ENCODE measurements around the gene COX5A.

- RAMPAGE, long total RNA = no peak
- RRBS = 45% methylated on average over 1 of the region's 9 CpGs
Observed at GRCh38 chr15:74789318-74789862, 7.5 kb downstream of the CSK start.

GRCh38 chr15:74802250-74803163, 10.1 kb upstream of the LMAN1L start:
- RAMPAGE, long total RNA = no peak
- RRBS = no CpG with 5 or more reads among the region's 45 CpGs

DNA sequence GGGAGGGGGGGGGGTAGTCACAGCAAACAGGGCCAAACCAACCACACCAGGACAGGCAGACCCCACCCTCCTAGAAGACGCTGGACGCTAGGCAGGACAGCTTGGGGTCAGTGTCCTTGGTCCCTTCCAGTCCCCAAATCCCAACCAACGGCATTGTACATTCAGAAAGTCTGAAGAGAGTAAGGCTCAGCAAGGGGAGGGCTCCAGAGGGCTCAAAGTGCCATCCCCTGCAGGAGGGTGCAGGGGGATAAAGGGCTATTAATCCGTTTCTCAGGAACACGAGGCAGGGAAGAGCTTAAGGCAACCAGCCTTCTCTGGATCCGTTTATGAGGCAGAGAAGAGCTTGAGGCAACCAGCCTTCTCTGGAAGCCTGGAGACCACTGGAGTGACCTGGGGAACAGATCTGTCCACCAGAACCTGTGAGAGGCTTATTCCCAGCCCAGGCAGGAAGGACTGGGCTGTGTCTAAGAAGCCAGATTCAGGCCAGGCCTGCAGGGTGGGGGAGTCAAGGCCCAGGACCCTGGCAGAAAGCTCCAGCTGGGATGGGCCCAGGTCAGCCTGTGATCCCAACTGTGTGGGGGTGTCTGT, 1.3 kb upstream of the ULK3 start:
- RAMPAGE, long total RNA = no peak
- RRBS = no CpG with 5 or more reads among the region's 6 CpGs

- RAMPAGE, long total RNA = no peak
- RRBS = no CpG with 5 or more reads among the region's 2 CpGs
Observed at GRCh38 chr15:74933562-74933931, 4.3 kb downstream of the COX5A start.

DNA sequence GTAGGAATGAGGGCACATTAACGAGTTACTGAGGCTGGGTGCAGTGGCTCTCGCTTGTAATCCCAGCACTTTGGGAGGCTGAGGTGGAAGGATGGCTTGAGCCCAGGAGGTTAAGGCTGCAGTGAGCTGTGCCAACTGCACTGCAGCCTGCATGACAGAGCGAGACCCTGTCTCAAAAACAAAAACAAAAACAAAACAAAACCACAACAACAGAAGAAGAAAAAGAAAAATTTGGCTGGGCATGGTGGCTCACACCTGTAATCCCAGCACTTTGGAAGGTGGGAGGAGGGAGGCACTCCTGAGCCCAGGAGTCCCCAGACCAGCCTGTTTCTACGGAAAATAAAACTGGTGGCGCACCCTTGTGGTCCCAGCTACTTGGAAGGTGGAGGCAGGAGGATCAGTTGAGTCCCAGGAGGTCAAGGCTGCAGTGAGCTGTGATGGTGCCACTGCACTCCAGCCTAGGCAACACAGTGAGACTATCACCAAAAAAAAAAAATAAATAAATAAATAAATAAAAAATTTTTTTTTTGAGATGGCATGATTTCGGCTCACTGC, 2.7 kb downstream of the COX5A start:
- RAMPAGE, long total RNA = no peak
- RRBS = no CpG with 5 or more reads among the region's 6 CpGs

DNA sequence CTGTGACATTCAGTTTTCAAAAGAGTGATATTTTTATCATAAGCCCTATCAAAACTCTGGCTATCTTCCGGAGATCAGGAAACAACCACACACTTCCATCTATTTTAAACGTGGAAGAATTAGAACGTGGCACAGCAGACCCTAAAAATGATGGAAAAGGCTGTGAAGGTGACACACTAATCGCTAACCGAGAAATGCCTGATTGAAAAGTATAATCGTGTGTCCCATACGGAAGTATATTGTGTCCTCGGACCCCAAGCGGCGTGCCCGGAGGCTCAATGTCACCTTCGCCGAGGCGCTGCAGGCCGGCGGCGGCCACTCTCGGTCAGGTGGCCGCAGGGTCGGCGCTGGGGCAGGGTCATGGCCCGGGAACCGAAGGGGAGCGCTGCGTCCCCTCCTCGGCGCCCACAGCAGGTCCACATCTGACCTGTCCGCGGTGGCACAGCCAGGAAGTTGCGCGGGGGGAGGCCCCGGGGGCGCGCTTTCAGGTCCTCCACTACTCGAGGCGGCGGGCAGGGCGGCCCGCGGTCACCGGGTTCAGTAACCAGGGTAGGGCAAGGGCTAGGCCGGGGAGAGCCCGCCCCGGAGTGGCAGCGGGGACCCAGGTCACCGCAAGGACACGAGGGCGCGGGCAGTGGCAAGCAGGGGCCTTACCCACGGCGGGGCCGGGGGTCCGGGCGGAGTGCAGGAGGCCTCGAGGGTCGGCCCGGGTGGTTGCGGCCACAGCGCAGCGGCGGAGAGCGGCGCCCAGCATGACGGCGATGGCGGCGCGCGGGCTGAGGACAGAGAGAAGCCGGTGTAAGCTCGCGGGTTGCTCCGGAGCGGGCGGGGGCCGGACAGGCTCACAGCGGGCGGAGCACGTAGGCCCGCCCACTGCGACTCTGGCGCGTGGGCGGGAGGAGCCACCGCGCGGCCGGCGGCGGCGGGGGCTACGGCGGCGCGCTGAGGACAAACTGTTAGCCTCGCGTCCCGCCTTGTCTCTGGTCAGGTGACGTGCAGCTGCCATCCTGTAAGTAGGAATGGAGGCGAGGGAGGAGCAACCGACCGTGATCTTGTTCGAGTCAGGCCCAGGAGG, at the start of gene COX5A:
TSS of gene COX5A (minus strand) at position 813 of the 1,075 bp plus-strand sequence.
- RAMPAGE, long total RNA = start-site peak on the minus strand centred at position 804 of the sequence, 138 bp wide, 6,099 and 1,806 reads in 2 replicates
- RRBS = 2% methylated on average over 46 of the region's 103 CpGs

- RAMPAGE, long total RNA = no peak
- RRBS = 0% methylated on average over 1 of the region's 39 CpGs
Observed at GRCh38 chr15:74959047-74959605, 2.6 kb upstream of the RPP25 start.

DNA sequence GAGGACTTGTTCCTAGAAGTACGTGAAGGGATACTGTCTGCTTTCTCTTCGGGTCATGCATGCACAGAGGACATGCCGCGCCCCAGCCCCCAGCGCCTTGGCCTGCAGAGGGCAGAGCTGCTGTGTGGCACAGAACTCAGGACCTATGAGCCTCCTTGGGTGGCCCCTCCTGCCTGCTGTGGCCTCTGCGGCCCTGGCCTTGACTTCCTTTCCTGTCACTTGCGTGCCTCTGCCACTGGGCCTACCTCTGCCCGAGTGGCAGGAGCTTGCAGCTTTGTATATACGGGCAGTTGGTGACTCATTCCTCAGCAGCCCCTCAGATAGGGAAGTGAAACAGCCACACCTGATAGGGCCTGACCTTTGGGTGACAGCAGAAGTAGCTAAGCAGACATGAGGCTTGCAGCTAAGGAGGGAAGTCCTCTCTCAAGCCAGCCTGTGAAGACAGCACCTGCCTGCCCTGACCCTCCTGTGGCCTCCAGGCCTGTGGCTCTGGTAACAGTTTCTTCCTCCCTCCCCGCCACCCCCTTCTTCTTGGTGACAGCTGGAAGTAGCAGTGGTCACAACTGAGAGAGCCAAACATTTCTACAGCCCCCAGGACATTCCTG, 19.6 kb downstream of the PPCDC start:
- RAMPAGE, long total RNA = no peak
- RRBS = no CpG with 5 or more reads among the region's 10 CpGs

DNA sequence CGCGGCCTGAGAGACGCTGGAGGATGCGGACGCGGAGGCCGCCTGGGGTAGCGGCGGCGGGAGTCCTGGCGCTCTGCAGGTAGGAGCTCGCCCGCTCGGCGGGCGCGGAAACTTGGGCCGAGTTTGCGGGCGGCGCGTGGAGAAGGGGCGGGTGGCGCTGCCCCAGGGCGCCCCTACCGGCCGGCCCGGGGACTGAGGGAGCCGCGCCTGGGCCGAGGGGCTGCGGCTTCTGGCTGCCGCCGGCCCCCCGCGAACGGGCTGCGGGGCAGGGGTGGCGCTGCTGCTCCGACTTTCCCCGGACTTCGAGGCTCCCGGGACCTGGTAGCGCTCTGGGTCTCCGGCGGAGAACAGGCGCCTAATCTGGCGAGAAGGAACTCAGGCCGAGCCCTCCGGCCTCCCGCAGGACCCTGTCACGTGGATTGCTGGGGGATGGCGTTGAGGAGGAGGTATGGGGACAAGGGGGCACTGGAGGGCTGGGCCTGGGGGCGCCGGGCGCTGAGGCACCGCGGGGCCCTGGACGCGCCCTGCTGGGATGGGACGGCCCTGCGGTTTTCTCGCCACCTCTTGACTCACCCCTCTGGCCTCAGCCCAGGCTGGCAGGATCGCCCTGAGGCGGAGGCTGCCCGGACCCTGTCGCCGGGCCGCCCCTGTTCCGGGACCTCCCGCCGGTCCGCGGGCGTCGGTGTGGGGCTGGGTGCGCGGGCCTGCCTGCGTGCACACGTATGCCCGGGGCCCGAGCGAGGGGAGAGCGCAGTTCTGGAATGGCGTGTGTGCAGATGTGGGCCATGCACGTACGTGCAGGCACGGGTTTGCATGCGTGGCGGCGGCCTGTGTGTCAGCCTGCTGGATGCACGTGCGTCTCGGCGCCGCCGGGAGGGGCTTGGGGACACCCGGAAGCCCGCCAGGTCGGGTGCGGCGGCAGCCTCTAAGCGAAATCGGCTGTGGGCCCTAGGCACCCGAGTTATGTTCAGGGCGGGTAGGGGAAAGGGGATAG, 596 bp downstream of the C15orf39 start:
- RAMPAGE, long total RNA = no peak
- RRBS = 2% methylated on average over 34 of the region's 106 CpGs

DNA sequence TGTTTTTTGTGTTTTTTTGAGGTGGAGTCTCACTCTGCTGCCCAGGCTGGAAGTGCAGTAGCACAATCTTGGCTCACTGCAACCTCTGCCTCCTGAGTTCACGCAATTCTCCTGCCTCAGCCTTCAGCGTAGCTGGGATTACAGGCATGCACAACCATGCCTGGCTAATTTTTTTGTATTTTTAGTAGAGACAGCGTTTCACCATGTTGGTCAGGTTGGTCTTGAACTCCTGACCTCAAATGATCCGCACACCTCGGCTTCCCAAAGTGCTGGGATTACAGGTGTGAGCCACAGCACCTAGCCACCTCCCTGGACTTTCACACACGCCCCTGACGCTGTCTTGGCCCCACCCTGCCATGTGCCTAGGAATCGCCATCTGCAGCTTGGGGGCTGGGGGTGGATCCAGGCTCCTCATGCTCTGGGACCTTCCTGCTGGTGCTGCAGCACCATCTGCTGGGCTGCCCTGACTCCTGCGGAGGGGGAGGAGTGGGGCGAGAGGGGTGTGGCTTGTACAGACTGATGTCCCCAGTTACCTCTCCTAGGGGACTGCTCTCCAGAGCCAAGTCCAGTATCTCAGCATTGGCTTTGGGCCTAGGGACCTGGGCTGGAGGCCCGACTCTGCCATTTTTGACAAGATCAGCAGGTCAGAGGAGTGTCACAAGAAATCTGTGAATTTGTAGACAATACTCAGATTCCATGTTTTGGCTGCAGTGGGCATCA, 3.0 kb downstream of the C15orf39 start:
- RAMPAGE, long total RNA = no peak
- RRBS = no CpG with 5 or more reads among the region's 11 CpGs

- RAMPAGE, long total RNA = no peak
- RRBS = 59% methylated on average over 4 of the region's 39 CpGs
Observed at GRCh38 chr15:75208151-75208854, 6.6 kb downstream of the C15orf39 start.

DNA sequence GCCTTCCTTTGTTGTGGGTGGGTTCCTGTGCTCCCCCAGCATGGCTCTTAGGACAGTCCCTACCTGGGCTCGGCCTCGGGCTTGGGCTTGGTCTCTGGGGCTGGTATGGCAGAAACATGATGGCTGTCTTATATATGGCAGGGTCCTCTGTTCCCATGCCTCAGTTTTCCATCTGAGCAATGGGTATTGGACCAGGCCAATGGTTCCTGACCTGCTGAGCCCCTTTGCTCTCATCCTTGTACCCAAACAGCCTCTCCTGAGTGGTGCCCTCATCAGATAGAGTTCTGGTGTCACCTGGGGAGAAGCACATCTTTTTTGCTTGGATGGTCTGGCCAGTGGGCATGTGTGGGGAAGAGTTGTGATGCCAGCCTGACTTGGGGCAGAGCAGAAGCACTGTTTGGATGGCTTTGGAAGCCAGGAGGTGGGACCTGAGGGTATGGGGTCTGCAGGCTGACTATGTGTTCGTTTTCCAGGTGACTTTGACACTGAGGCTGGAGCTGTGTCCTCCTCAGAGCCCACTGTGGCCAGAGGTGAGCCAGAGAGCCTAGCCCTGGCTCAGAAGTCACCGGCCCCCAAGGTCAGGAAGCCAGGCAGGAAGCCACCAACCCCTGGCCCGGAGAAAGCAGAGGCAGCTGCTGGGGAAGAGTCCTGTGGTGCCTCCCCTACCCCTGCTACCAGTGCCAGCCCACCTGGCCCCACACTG, 8.7 kb downstream of the C15orf39 start:
- RAMPAGE, long total RNA = no peak
- RRBS = 77% methylated on average over 2 of the region's 5 CpGs

GRCh38 chr15:75578118-75578334, 1.1 kb downstream of the PTPN9 start:
- RAMPAGE, long total RNA = no peak
- RRBS = no CpG with 5 or more reads among the region's 2 CpGs

DNA sequence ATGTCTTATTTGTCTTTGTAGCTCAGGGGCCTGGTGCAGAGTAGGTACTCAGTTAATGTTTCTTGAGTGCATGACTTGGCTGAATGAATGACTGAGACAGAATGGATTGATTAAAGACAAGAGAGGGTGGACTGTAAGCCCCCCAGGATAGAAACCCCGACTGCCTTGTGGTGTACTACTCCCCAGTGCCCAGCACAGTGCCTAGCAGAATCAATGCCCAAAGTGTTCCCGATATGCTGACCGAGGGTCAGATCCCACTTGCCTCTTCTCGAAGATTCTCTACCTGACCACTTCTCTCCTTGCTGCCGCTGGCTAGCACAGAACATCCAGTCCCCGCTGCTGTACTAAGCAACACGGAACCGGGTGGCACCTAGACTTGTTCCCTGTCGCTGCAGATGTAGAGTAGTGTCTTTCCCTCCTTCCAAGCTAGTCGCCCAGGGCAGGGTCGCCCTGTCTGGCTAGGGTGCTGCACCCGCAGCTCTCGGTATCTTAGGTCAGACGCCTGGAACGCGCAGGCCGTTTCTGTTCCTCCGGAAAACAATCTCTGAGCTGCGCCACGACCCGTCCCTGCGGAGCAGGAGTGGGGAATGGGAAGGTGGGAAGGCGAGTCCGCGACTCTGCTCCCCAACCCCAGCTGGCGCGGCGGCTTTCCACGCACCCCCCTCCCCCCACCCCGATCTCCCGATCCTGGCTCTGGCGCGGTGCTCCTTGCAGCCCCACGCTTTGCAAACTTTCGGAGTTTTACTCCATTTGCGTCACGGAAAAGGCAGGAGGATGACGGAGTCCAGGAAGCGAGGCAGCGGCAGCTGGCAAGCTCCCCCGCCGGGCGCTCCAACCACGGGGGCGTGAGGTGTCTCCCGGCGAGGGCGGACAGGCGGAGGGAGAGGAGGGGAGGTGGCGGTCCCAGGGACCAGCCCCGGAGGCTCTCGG, 756 bp upstream of the SNX33 start:
- RAMPAGE, long total RNA = no peak
- RRBS = 2% methylated on average over 9 of the region's 52 CpGs

GRCh38 chr15:75666511-75667708, 19.2 kb downstream of the SNX33 start:
- RAMPAGE, long total RNA = no peak
- RRBS = no CpG with 5 or more reads among the region's 20 CpGs

- RAMPAGE, long total RNA = no peak
- RRBS = no CpG with 5 or more reads among the region's 9 CpGs
Observed at GRCh38 chr15:75697425-75697960, 15.2 kb downstream of the CSPG4 start.

DNA sequence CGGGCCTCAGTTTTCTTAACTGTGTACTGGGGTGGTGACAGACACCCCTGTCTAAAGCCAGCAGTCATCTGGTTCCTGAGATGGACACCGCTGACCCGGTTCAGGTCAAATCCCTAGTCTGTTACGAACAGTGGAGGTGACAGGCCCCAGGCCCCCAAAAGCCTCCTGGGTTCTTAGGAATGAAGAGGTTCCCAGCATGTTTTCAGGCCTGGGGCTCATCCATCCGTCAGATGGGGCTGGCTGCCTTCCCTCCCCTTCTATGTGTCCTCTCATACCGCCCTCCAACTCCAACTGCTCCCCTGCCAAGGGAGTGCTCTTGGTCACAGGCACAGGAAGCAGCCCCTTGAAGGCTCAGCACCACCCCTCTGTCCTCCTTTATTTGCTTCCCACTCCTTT, 754 bp upstream of the ODF3L1 start:
- RAMPAGE, long total RNA = no peak
- RRBS = 79% methylated on average over 3 of the region's 6 CpGs

GRCh38 chr15:75731631-75732265, 7.9 kb downstream of the ODF3L1 start:
- RAMPAGE, long total RNA = no peak
- RRBS = no CpG with 5 or more reads among the region's 23 CpGs

DNA sequence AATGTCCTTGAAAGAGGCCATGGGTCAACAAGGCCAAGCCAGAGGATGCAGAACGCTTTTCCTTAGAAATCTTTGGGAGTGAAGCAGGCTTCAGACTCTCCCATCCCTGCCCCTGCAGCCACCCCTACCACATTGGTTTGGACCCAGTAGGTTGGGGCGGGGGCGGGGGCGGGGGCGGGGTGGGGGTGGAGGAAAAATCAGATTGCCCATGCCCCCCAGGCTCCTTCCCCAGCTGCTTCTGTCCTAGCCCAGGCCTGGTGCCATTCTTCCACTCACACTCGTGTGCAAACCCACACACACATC, 13.6 kb downstream of the ODF3L1 start:
- RAMPAGE, long total RNA = no peak
- RRBS = no CpG with 5 or more reads among the region's 6 CpGs

DNA sequence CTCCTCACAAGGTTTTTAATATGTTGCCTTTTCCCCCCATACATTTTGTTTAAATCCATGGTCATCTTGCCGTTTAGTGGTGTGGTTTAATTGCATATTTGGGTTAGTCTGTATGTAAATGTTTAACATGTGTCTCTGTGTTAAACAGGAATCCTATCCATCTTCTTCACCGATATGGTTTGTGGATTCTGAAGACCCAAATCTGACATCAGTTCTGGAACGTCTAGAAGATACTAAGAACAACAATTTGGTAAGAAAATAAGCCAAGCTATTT, 10.9 kb downstream of the UBE2Q2 start:
- RAMPAGE, long total RNA = no peak
- RRBS = no CpG with 5 or more reads among the region's 3 CpGs

All from cardiac muscle cell (in vitro differentiated cells and primary cell).